Heart right ventricle (tissue), 2 donors: ENCODE measurements around a stretch of chr17.

- PRO-cap, 2 experiments: peak in 1 of 2 experiments; most common minus-strand start chr17:69907506 (in 1)
These were observed 167.7 kb upstream of the KCNJ16 start for GRCh38 chr17:69907384-69907628.

GRCh38 chr17:70389176-70389810, 220.0 kb downstream of the KCNJ2 start:
- PRO-cap, 2 experiments: no peak in any of the 2 experiments

DNA sequence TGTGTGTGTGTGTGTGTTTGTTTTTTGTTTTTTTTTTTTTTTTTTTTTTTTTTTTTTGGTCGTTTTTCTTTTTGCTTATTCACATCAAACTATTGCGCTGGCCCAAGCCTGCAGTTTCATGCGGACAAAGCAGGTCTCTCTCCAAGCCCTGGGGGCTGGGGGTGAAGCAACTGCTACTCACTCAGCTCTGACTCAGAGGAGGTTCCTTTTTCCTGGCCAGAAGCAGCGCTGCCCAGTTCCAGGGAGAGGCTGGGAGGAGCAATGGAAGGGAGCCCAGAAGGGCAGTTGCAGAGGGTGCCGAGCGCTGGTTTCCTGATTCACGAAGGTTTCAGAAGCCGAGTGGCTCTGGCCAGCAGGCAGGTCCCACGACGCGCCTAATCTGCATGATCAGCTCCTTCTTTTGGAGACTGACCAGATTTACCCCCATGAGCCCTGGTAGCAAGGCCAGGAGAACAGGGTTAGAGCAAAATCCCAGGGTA, 144.8 kb upstream of the SOX9 start:
- PRO-cap, 2 experiments: no peak in any of the 2 experiments

GRCh38 chr17:72113689-72114309, 7.0 kb upstream of the SOX9 start:
- PRO-cap, 2 experiments: no peak in any of the 2 experiments

DNA sequence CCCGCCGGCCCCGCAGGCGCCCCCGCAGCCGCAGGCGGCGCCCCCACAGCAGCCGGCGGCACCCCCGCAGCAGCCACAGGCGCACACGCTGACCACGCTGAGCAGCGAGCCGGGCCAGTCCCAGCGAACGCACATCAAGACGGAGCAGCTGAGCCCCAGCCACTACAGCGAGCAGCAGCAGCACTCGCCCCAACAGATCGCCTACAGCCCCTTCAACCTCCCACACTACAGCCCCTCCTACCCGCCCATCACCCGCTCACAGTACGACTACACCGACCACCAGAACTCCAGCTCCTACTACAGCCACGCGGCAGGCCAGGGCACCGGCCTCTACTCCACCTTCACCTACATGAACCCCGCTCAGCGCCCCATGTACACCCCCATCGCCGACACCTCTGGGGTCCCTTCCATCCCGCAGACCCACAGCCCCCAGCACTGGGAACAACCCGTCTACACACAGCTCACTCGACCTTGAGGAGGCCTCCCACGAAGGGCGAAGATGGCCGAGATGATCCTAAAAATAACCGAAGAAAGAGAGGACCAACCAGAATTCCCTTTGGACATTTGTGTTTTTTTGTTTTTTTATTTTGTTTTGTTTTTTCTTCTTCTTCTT, 3.2 kb downstream of the SOX9 start:
- PRO-cap, 2 experiments: no peak in any of the 2 experiments

GRCh38 chr17:72135382-72135821, 14.6 kb downstream of the SOX9 start:
- PRO-cap, 2 experiments: no peak in any of the 2 experiments

GRCh38 chr17:72304688-72305023, 183.8 kb downstream of the SOX9 start:
- PRO-cap, 2 experiments: no peak in any of the 2 experiments

- PRO-cap, 2 experiments: no peak in any of the 2 experiments
These were observed 300.3 kb downstream of the SOX9 start for GRCh38 chr17:72420990-72421693.

DNA sequence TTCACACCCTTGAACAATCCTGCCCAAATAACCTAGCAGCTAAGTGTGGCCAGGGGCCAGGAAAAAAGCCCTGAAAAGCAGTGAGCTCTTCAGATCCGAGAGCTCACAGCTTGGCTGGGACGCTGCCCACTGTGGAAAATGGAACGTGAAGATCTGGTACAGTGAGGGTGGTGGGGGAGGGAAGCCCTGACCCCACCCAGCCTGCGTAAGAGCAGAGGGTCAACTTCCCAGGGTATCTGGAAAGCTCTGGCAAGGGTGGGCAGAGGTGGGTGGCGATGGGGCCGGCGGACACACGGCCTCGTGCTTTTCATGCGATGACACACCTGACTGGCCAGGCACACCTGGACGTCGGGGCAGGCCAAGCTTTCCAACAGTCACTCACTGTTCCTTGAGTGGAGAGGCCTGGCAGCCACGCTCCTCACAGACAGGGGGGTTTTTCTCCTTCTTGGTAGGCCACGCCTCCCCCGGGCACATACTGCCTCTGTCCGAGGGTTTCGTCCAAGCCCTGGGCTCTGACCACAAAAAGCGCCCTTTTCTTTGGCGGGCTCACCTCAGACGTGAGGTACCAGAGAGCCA, 324.7 kb downstream of the SOX9 start:
- PRO-cap, 2 experiments: no peak in any of the 2 experiments

GRCh38 chr17:72501668-72502430, 381.0 kb downstream of the SOX9 start:
- PRO-cap, 2 experiments: no peak in any of the 2 experiments

DNA sequence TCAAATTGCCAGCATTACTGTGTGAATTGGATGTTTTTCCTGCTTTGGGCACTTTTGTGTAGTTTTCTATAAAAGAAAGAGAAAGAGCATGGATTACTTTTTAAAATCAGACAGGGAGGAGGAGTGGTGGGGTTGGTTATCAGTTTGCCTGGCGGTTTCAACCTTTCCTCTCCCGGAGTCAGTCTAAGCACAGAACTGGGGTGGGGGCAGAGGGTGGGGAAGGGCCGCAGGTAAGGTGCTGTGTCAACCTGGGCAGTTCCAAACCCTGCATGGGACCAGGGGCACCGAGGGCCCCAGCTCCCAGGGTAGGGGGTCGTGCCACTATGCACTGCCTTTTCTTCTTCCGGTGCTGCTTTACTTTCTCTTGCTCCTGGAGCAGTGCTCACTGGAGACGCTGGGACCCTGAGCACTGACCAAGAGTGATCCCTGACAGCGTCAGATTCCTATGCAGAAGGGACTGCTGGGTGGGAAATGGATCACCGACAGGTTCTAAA, 469.9 kb downstream of the SOX9 start:
- PRO-cap, 2 experiments: no peak in any of the 2 experiments

DNA sequence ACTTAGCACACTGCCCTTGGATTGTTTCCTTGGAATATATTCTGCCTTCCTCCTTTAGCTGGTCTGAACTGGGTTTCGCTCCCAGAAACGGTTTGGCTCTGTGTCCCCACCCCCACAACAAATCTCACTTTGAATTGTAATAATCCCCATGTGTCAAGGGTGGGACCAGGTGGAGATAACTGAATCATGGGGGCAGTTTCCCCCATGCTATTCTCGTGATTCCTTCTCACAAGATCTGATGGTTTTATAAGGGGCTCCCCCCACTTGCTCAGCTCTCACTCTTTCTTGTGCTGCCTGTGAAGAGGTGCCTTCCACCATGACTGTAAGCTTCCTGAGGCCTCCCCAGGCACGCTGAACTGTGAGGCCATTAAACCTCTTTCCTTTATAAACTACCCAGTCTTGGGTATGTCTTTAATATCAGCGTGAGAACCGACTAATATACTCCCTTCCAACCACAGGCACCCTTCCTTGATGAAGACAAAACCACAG, 218.8 kb downstream of the SLC39A11 start:
- PRO-cap, 2 experiments: no peak in any of the 2 experiments

- PRO-cap, 2 experiments: no peak in any of the 2 experiments
These were observed 11.5 kb downstream of the CDC42EP4 start for GRCh38 chr17:73300309-73300686.

DNA sequence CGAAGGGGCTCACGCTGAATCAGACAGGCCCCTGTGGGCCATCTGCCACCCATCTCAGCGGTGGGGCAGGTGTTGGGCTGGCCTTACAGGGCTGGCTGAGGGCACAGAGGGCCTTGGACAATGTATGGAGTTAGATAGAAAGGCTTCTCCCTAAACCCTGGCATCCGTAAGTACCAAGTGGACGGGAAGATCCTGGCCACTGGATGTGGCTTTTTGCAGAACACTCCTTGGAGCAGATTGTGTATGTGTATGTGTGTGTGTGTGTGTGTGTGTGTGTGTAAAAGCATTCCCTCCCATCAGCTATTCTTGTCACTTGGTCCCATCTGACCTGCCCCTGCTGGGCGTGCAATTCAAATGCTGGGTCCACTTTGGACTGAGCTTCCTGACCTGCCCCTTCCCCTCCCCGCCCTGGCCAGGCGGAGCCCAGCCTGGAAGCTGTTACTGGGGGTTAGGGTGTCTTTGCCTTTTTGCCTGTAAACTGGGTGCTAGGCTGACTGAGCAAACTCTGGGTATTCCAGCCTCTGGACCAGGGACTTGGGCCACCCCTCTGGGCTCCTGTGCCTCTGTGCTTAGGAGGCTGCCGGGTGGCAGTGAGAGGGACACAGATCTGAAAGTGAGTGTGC, 25.1 kb upstream of the CDC42EP4 start:
- PRO-cap, 2 experiments: no peak in any of the 2 experiments

DNA sequence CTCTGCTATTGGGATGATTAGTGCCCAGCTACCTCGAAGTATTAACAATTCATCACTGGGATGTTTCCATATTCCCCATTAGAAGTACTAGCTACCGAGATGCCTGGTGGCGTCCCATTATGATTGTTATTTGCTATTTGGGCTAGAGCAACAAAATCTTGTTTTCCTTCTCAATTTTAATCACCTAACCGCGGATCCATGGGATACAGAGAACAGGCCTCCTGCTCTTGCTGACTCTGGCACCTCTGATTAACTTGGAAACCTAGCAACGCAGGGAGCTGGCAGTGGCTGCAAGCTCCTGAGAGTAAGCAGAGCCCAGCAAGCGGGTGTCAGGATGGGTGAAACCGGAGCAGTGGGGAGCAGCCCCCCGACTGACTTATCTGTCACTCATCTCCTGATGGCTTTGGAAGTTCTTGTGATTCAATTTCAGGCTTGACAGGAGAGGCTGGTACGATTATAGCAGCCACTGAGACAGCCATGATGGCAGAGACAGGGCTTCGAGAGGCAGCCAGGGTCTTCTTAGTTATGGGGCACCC, 45.5 kb upstream of the CDC42EP4 start:
- PRO-cap, 2 experiments: peak in 1 of 2 experiments; most common plus-strand start position 311 of the sequence (in 1); most common minus-strand start position 251 of the sequence (in 1)

- PRO-cap, 2 experiments: no peak in any of the 2 experiments
These were observed 90.1 kb upstream of the CDC42EP4 start for GRCh38 chr17:73401801-73402345.

DNA sequence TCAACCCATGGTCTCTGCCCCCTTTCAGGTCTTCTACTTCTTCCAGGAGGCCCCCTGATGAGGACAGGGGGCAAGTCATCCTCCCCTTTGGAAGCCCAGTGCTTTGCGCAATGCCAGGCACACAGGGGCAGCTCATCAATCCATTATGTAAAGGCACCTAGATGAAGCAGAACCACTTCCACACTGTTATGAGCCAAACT, 90.2 kb downstream of the SDK2 start:
- PRO-cap, 2 experiments: no peak in any of the 2 experiments

GRCh38 chr17:73751032-73751268, 106.7 kb upstream of the SDK2 start:
- PRO-cap, 2 experiments: no peak in any of the 2 experiments

- PRO-cap, 2 experiments: no peak in any of the 2 experiments
These were observed 125.3 kb upstream of the RPL38 start for GRCh38 chr17:74078139-74078637.

DNA sequence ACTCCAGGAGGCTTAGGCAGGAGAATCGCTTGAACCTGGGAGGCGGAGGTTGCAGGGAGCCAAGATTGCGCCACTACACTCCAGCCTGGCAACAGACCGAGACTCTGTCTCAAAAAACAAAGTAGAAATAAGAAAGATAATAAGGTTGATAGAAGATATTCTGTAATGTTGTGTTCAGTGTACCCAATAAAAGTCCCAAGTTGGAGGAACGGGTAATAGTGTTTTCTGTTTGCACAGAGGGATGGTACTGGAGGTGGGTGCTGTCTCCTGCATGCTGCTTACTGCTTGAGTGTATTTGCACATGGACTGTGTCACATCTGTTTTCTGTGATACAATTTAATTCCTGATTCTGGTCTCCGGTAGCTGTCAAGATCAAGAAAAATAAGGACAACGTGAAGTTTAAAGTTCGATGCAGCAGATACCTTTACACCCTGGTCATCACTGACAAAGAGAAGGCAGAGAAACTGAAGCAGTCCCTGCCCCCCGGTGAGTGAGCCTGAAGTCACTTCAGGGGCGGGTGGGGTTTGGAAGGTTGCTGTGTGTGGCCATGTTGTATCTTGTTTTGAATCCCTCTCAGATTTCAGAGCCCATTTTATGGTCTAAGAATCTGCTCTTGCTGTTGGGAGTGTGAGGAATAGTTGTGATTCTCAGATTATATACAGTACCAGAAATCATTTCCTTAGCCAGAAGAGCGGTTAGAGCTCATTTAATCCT, 4.4 kb upstream of the TTYH2 start:
- PRO-cap, 2 experiments: no peak in any of the 2 experiments